A375 (cell line): ENCODE measurements around the gene NCL.

DNA sequence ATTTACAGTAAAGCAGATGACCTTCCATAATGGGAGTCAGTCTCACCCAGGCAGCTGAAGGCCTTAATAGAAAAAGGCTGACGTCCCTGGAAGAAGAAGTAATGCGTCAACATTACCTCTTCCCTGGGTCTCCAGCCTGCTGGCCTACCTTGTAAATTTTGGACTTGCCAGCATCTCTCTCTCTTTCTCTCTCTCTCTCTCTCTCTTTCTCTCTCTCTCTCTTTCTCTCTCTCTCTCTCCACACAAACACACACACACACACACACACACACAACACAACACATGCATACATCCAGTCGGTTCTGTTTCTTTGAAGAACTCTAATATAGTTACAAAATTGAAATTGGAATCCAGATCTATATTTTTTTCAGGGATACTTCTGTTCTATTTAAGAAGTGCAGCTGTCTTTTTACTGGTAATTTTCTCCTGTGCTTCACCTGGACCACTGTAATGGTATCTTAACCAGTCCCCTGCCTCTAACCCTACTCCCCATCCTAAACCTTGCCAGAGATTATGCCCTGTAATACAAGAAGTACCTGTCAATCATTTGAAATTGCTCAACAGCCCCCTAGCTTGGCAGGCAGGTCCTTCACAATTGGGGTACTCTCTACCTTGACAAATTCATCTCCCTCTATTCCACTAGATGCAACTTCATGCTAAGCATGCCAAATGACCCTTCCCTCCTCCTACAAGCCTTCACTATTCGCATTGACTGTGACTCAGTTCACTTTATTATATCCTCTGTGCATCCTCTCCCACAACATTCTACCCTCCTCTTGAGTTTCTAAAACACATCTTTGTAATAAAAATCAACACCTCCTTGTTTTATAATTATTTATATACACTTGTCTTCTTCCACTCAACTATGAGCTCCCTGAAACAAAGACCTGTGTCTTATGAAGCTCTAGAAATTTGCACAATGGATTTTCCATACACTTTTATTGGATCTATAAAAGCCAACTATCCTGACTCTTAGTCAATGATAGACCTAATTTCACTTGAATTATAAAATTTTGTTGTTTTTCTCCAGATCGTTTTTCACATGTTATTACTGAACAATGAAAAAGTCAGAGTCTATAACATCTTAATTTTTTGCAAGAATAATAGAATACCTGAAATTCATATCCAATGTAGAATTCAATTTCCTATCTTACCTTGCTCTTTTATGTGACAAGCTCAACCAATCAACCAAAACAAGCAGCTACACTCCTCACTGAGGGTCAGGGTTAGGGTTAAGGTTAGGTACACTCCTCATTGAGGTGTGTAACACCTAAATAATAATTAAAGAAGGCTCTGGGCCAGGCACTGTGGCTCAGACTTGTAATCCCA, 156.7 kb downstream of the PID1 start:
- RAMPAGE, long total RNA = no peak

- RAMPAGE, long total RNA = no peak
Measured at GRCh38 chr2:229182715-229183340, 88.3 kb downstream of the PID1 start.

GRCh38 chr2:229201257-229201940, 69.7 kb downstream of the PID1 start:
- RAMPAGE, long total RNA = no peak

GRCh38 chr2:229244736-229245543, 26.1 kb downstream of the PID1 start:
- RAMPAGE, long total RNA = no peak

DNA sequence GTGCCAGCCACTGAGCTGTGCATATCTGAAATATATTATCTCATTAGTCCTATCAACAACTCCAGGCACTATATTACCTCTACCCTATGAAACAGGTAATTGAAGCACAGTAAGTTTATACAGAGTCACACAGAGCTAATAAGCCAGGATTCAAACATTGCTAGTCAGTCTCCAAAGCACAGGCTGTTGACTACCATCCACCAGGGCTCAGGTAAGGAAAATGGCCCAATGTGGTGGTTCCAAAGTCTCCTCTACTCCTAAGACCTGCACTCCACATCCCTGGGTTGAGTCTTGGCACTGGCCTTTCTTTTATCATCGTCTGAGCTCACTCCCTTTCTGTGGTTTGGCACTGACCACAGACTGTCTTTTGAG, 11.8 kb upstream of the PID1 start:
- RAMPAGE, long total RNA = no peak

GRCh38 chr2:230130422-230131675, 62.1 kb upstream of the SLC16A14 start:
- RAMPAGE, long total RNA = no peak

DNA sequence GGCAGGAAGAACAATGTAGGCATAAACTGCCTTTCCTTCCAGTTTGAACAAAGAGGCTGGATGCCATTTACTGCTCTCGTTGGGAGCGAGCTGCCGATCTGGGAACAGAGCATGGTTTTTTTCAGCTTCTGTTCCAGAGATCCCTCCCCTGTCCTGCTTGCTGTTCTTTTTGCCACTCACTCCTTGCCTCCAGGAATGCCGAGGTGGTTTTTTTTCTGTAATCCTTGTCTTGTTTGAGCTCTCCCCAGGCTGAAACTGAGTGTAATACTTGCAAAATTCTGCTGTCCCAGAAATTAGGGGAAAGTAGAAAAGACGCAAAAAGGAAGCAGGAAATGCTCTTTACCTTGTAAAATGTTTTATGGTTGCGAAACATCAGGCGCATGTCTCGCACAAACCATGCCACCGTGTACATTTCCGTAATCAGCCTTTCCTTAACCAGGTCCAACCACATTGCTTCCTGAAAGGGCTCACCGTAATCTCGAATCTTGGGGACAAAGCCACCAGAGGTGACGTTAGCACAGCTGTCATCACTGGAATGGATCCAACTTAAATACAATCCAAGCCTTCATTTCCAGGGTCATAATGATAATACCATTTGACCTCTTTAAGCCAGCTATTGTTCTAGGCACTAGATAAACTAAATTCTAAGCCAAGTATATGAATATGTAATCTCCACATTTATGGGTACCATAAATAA, 49.4 kb downstream of the SP110 start:
- RAMPAGE, long total RNA = no peak

GRCh38 chr2:230227342-230227654, 1.8 kb downstream of the SP140 start:
- RAMPAGE, long total RNA = no peak

DNA sequence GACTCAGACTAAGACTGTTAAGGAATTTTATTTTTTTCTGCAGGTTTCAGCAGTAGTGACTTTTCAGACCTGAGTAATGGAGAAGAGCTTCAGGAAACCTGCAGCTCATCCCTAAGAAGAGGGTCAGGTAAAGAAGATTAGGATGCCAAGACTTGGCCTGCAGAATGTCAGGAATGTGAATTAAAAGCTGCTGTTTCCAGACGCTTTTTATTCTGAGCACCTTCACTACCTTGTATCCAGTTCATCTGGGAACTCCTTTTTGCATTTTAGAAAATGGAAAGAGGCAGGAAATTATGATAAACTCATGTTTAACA, 53.9 kb downstream of the SP100 start:
- RAMPAGE, long total RNA = no peak

- RAMPAGE, long total RNA = no peak
Measured at GRCh38 chr2:230473174-230474010, 57.4 kb downstream of the SP100 start.

GRCh38 chr2:230713368-230714406, 1.0 kb downstream of the CAB39 start:
- RAMPAGE, long total RNA = no peak

GRCh38 chr2:230746851-230747371, 34.3 kb downstream of the CAB39 start:
- RAMPAGE, long total RNA = no peak

GRCh38 chr2:230880041-230880361, 15.3 kb downstream of the ITM2C start:
- RAMPAGE, long total RNA = no peak

- RAMPAGE, long total RNA = no peak
Measured at GRCh38 chr2:230907992-230909248, 16.6 kb downstream of the GPR55 start.

DNA sequence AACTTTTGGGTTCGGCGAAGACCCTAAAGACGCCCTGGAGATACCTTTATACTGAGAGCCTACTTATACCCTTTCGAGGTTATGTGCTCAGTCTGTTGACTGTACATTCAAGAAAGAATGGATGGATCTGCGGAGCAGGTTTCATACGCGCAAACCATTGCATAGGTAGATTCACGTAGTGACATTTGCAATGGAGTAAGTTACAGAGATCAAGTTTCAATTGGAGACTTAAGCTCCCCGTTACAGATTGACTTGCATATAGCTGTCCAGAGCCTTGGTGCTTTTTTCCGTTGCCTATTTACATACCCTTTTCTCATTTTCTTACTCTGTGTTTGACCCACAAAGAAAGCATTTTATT, 904 bp downstream of the PSMD1 start:
- RAMPAGE, long total RNA = no peak

GRCh38 chr2:231138678-231139069, 13.8 kb upstream of the HTR2B start:
- RAMPAGE, long total RNA = no peak

DNA sequence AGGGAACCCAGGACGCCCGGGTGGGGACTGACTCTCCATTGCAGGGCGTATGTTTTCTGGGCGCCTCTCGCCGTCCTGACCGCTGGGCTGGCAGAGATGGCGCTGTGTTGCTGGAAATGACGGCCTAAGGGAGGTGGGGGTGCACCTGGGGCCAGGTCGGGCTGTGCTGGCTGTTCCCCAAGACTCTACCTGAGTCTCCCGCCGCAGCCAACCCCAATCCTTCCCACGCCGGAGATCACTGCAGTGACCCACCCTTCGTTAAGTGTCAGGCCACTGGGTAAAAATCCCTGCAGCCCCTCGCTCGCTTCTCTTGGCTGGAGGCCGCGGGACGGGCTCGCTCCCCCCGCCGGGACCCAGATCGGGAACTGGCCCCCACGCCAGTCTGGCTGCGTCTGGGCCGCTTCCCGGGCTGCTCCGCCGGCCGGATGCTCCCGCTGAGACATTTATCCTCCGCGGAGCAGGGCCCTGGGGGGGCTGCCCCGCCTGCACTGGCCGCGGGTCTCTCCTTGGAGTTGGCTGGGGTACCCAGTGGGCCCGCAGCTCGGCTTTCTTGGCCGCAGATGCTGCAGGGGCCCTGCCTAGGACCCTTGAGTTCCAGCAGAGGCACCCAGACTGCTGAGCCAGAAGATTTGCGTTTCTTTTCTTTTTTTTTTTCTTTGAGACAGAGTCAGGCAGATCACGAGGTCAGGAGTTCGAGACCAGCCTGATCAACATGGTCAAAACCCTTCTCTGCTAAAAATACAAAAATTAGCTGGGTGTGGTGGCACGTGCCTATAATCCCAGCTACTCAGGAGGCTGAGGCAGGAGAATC, 7.7 kb upstream of the ARMC9 start:
- RAMPAGE, long total RNA = no peak

DNA sequence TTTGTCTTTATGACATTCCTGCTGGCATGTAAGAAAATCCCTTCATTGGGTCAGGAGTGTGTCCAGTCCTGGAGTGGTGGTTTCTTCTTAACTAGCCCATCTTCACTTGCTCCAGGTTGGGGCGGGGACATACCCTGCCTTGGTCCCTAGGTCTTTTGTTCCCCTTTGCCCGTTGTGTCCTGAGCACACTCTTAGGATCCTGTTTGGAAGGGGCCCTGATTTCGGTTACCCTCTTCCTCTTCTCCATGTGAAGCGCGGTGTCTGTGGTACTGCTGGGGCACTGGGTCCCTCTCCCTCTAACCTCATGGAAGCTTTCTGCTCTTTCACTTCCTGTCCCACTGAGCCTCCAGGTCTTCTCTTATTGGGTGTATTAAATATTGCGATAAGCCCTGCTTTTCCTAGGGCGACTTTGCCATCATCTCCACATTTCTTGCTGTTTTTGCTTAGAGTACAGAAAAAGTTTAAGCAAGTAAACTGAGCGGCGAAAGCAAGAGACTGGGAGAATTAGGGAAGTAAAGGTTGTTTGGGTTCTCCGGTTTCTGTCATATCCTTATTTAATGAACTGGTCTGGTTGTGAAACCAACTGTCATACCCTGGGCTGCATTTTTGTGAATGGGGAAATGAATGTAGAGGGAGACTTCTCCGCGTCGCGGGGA, 73.9 kb upstream of the B3GNT7 start:
- RAMPAGE, long total RNA = no peak

DNA sequence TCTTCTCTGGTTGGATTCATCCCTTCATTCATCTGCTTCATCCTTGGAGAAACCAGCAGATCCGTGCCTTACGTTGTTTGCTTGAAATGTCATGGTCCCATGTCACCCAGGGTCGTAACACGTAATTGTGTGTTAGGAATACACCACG, 40.2 kb upstream of the B3GNT7 start:
- RAMPAGE, long total RNA = no peak

DNA sequence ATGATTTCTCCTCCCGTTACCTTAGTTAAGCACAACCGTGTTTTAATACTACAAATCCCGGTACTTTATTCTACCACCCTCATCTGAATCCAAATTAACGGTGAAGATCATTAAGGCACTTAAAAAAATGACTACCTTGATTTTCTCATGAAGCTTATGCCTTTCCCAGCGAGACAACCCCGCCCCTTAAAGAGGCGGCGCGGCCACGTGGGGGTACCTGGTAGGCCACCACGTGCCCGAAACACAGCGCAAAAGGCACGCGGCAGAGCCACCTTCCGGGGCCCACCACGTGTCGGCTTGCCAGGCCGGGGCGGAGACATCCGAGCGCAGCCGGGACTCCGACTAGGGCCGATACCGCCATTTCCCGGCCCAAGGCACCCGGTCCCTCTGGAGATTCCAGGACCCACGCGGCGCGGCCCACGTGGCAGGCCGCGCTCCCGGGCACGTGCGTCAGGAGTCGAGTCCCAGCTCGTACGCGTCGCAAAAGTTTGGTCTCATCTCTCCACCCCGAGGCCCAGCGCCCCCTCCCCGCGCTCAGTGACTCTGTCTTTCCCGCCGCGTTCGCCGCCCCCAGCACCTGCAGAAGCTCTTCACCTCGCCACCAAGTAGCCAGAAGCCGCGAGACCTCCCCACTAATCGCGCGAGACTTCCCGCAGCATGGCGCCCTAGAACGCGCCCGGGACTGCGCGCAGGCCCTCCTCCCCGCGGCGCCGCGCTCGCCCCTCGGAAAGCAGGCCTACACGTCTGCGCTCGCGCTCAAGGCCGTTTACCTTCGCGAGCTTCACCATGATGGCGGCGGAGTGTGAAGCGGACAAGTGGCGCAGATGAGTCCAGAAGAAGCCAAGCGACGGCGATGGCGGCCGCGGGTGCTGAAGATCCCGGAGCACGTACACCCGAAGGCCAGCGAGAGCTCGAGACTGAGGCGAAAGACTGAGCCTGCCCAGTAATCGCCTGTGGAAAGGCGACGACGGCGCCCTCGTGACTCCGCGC, at the start of gene NCL:
Gene NCL, minus strand, starts transcription at position 919 of the 990 bp plus-strand sequence.
- RAMPAGE, long total RNA = start-site peak on the minus strand centred at position 915 of the sequence, 56 bp wide, 567 and 247 reads in 2 replicates